Renal cortical epithelial cell (primary cell): ENCODE measurements around a stretch of chr9.

DNA sequence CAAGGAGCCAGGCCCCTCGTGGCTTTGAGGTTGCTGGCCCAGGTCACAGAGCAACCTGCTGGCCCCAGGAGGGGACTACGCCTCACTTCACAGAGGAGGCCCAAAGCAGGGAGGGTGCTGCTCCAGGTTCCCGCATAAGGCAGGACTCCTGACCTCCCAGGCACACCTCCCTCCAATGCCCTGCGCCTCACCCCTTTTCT is 18.1 kb downstream of the KYAT1 start:
- RRBS: no CpG with 5 or more reads among the region's 4 CpGs

GRCh38 chr9:128995677-128996319 is 32.3 kb downstream of the SH3GLB2 start:
- RRBS: no CpG with 5 or more reads among the region's 9 CpGs

DNA sequence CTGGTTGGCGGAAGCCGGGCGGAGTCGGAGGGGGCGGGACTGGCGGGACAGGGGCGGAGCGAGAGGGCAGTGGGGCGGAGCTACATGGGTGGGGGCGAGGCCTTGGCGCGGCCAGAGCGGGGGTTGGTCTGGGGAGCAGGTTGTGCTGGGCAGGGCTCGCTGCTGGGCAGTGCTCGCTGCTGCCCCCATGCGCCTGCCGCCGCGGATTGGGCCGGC is 218 bp upstream of the SH3GLB2 start:
- RRBS: no CpG with 5 or more reads among the region's 20 CpGs

- RRBS: no CpG with 5 or more reads among the region's 16 CpGs
Observed at GRCh38 chr9:129102132-129102784, 8.3 kb downstream of the CRAT start.

- RRBS: no CpG with 5 or more reads among the region's 17 CpGs
Observed at GRCh38 chr9:129138544-129138997, 27.4 kb downstream of the PTPA start.

GRCh38 chr9:129147332-129147760 is 30.7 kb downstream of the IER5L start:
- RRBS: no CpG with 5 or more reads among the region's 9 CpGs

DNA sequence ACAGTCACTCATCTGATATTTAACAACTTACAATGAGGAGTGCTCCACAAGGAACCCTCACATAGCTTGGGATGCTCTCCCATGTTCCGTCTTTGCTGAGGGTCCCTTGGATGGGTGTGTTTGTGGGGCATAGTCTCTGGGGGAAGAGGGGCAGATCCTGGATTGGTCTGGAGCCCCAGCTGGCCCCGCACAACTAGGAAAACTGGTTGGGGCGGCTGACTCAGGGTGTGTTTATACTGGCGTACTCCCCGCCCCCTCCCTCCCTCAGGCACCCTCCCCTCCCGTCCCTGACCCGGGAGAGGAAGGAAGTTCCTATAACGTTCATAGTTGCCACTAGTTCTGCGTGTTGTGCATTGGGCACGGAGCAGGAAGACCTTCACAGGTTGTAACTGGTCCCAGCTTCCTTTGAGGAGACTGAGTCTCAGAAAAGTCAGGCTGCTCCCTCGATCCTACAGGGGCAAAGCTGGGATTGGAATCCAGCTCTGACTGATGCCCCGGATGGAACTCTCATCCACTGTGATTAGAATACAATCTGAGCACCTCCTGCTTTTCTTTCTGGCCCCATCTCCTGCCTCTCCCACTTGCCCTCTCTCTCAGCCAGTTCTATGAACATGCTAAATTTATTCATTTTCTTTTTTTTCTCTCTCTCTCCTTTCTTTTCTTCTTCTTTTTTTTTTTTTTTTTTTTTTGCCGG is 11.0 kb downstream of the IER5L start:
- RRBS: no CpG with 5 or more reads among the region's 13 CpGs

- RRBS: under 1% methylated on average over 18 of the region's 71 CpGs
Observed at GRCh38 chr9:129176607-129177384, 1.3 kb downstream of the IER5L start.

GRCh38 chr9:129178383-129178867 is 364 bp upstream of the IER5L start:
- RRBS: 1% methylated on average over 22 of the region's 48 CpGs

DNA sequence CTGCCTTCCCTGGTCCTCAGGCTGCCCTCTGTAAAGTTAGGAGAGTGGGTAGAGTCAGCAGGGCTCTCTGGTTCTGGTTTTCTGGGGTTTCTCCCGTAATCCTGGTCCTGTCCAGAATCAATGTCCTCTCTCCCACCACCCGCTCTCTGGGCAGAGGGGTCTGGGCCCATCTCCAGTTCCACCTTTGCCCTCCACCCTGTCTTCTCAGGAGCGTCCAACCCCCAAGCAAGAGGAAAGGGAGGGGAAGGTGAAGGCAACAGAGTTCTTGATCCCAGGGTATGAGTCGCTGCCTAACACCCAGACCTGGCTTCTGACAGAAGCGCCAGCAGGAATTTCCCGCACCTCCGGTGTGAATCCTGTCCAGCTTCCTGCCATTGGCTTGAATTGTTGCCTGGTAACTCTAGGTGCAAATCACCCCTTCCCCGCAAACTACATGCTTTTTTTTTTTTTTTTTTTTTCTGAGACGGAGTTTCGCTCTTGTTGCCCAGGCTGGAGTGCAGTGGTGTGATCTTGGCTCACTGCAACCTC is 84.1 kb upstream of the IER5L start:
- RRBS: no CpG with 5 or more reads among the region's 10 CpGs

- RRBS: no CpG with 5 or more reads among the region's 11 CpGs
Observed at GRCh38 chr9:129318218-129318862, 140.3 kb upstream of the IER5L start.

GRCh38 chr9:129416682-129417250 is 204.1 kb downstream of the C9orf50 start:
- RRBS: no CpG with 5 or more reads among the region's 13 CpGs

- RRBS: no CpG with 5 or more reads among the region's 5 CpGs
Observed at GRCh38 chr9:129490560-129490963, 130.3 kb downstream of the C9orf50 start.

DNA sequence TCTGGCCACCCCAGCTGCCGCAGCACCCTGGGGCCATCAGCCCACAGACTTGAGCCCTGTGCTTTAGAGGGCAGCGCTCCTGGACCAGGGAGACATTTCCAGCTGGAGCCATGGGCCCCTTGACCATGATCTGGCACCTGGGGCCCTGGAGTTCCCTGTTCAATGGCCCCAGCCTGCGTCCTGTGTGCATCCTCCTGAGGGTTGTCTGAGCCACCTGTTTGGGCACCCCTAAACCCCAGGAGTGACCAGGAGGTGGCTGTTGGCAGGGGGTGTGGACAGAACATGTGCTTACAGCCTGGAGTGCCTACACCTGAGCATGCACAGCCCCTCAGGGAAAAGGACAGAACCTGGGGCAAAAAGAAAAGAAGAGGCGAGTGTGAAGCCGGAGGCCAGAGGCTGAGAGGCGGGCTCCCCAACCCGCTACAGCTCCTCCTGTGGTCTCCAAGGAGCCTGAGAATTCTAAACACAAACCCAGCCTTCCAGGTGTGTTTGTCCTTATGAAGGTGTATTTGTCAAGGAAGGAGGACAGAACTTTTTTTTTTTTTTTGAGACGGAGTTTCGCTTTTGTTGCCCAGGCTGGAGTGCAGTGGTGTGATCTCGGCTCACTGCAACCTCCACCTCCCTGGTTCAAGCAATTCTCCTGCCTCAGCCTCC is 126.6 kb downstream of the C9orf50 start:
- RRBS: no CpG with 5 or more reads among the region's 10 CpGs

GRCh38 chr9:129496058-129496325 is 124.9 kb downstream of the C9orf50 start:
- RRBS: no CpG with 5 or more reads among the region's 19 CpGs

DNA sequence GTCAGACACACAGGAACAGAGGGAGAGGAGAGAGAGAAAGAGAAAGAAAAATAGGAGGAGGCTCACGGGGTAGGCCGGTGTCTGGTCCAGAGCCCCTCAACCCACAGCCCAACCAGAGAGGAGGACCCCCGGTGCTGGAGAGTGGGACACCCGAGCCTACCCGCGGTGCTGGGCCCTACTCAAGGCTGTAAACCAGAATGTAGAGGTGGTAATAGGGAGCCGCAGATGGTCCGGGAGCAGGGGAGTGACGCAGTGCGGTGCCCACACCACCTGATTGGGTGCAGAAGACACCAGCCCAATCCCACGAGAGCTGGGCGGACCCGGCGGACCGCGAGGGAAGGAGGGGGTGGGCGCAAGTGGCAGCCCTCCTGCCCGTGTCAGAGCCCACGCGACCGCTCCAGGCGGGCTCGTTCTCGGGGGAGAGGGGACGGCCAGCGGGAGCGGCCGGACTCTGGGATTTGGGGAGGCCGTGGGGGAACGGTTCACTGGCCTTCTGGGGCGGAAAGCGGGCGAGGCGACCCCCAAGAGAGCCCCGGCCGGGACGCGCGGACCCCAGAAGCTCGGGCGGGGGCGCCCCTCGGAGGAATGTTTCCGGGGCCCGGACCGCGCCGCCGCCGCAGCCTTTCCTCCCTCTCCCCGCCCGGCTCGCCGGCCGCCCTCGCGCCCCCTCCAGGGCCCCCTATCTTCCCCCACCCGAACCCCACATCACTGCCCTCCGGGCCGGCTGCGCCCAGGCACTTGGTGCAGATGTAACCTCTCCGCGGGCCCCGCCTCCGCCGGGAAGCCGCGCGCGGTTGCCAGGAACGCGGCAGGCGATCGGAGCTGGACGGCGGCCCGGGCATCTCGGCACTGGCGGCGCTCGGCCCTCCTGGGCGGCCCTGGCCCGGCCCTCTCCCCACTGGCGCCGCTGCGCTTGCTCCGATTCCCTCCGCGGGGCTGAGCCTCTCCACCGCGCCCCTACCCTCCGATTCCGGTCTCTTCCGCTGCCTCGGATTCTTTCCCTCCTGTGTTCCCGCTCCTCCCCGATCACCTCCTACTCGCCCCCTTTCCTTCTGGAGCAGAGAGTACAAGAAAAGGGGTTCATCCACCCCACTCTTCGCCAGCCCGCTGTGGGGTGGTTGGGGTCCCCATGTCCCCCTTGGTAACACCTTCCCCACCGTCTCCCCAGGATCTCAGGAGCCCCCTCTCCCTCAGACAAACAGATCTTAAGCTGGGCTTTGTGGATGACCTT is 70.9 kb downstream of the C9orf50 start:
- RRBS: 5% methylated on average over 72 of the region's 101 CpGs

DNA sequence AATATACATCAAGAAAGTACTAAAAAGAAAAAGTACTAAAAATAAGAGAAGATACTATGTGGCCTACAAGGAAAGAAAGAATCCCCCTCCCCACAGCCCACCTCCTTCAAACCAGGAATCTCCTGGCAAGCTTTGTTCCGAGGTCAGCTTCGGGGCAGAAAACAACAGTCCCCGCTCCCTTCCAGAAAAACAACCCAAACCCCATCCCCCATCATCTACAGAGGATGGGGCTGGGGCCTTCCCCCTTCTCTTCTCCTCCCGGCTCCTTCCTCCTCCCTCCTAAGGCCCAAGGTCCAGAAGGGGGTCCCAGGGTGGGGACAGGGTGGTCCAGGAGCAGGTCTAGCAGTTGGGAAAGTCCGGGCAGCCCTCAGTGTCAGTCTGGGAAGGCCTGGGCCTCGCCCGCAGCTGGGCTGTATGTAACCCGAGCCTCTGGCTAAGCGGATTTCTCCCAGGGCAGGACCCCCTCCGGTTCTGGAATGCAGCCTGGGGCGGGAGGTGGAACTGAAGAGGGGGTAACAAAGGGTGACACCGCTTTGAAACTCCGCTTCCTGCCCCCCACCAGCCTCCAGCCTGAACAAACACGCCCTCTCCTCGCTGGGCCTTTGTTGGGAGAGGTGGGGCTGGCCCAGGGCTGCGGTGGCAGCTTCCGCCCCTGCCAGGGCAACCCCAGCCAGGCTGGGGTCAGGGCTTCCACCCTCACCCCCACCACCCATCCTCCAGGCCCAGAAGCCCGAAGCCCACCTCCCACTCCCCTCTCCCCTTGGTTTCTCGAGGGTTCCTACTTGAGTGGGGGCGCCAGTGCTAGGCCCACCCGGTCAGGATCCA is 63.6 kb downstream of the C9orf50 start:
- RRBS: 13% methylated on average over 2 of the region's 21 CpGs

DNA sequence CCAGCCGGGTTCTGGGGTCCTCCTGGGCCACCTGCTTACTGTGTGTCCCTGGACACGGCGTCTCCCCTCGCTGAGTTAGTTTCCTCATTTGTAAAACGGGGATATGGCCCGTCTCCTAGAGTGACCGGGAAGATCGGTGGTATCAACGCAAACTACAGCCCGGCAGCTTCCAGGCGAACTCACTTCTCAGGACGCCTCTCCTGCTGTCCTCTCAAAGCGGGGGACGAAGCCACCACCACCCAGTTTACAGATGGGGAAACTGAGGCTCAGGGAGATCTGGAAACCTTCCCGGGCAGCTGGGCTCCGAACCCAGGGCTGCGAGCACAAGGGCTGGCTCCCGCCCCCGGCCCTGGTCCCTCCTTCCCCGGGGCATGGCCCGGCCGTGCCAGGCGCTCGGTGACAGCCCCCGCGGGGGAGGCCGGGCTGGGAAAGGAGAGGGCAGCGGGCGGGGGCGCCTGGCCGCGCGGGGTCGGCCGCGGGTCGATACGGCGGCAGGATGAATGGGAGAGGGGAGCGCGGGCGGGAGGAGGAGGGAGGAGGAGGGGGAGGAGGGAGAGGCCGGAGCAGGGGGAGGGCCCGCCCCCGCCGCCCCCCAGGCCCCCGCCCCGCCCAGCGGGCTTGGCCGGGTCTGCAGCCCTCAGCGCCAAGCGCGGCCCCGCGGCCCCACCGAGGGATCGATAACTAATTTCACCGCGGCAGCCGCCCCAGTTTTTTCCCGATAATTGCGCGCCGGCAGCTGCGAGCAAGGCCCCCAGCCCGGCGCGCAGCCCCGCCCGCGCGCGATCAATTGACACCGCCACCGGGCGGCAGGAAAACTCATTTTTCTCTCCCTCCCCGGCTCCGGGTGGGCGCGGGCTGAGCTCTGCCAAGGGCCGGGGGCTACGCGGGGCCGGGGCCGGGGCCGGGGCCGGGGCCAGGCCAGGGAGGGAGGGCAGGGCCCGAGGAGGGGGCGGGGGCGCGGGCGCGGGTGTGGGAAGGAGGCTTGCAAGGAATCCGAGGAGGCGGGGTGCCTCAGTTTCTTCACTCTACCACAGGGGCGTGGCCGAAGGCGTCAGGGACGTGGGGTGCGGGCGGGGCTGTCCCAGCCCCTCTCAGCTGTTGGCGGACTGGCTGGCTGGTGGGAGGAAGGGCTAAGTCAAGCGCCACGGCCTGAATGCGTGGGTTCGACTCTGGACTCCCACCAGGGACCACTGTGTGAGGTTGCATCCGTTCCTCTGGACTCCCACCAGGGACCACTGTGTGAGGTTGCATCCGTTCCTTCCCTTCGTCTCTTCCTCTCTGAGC is 52.1 kb downstream of the C9orf50 start:
- RRBS: 2% methylated on average over 24 of the region's 109 CpGs

- RRBS: 1% methylated on average over 28 of the region's 75 CpGs
Observed at GRCh38 chr9:129596513-129597718, 24.0 kb downstream of the C9orf50 start.

DNA sequence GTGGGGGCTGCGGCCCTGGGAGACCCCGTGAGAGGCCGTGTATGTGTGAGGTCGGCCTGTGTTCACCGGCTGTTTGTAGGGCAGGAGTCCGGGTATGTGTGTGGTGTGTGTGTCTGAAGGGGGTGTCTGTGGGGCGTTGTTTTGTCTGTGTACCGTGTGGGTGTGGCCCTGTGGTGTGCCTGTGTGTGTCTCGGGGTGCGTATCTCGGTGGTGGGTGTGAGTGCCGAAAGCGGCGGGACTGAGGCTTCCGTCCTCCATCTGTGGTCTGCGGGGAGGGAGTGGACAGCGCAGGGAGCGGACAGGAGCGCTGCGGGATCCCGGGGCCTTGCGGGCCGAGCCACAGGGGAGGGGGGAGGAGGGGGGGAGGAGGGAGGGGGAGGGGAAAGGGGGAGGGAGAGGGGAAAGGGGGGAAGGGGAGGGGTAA is 11.0 kb downstream of the C9orf50 start:
- RRBS: no CpG with 5 or more reads among the region's 23 CpGs